Metastatic Pancreatic Carcinoma in the Ovary (tissue), 1 donor: ENCODE measurements around a stretch of chr22.

DNA sequence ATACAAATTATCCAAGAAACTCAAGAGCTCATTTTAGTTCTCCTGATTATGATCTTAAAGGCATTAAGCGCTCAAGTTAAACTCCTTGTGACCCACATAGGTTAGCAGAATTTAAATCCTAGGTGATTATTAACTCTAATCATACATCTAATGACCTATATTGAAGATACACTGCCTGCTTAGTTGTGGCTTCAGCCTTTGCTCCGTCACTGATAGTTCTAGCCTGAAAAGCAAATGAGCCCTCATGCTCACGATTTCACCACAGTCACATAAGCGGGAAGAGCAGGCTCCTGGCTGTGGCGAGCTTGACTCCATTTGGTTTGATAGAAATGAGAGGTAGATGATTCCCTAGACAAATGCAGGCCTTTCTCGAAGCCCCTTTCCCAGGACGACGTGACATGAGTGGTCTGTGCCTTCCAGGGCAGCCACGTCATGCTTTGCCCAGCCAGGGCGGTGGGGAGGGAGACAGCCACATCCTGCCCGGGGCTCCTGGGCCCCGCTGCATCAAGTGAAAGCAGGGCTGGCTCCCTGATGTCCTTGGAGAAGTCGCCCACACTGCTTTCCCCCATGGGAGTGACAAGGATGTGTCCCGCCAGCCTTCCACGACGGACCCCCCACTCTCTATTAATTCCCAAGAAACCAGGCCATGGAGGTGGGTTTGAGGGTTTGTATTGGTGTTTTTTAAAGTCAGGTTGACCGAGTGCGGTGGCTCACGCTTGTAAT lies 13.1 kb downstream of the PPARA start:
- PRO-cap = no peak

DNA sequence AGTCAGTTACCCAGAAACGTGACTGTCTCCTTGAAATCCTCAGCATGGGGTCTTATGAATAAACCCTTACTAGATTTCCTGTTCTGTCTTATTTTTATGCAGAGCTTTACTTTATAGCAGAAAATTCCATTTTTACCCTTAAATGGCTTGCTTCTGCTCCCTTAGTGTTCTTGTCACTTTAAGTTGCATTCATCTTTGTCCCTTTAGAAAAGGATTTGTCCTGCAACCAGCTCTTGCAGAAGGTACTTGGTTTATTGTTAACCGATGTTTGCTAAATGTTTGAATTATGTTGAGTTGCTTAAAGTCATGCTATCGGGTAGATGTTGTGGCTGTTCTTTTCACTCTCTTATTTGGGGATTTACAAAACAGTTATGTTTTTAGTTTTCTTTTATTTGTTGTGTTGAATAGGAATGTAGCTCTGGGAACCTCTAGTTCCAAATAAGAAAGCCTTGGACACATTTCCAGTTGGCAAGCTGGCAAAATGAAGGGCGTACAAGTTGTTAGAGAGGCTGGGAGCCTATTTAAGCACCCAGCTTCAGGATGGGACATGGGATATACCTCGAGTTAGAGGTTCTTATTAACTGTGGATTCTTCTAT lies 22.6 kb downstream of the PPARA start:
- PRO-cap = no peak

DNA sequence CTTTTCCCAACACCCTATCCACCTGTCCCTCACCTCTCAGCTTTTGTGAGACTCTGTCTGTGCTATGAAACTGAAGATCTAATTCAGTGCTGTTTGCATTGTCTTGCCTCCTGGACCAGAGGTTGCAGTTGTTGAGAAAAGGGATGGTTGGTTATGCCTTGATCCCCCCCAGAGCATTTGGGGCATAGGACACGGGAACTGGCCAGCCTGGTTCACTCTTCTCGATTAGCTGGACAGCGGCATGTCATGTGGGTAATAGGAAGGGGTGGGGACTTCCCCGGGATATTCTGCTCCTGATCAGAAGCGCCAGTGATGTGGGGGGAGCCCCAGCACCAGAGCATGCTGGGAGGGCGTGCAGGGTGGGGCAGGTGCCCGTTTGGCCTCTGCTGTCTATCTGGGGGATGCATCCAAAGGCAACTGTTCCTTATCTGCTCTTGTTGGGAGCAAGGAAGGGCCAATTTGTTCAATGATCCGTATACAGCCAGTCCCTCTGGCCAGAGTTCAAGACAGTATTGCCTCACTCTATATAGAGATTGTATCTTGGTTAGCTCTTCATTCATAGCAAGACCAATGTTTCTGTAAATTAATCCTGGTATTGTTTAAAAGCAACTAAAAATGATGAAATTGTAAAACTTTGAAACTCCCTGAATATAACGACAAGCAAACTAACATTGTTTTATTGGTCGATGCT lies 43.5 kb downstream of the PPARA start:
- PRO-cap = no peak

GRCh38 chr22:46238375-46238752 lies 11.7 kb downstream of the CDPF1 start:
- PRO-cap = no peak

DNA sequence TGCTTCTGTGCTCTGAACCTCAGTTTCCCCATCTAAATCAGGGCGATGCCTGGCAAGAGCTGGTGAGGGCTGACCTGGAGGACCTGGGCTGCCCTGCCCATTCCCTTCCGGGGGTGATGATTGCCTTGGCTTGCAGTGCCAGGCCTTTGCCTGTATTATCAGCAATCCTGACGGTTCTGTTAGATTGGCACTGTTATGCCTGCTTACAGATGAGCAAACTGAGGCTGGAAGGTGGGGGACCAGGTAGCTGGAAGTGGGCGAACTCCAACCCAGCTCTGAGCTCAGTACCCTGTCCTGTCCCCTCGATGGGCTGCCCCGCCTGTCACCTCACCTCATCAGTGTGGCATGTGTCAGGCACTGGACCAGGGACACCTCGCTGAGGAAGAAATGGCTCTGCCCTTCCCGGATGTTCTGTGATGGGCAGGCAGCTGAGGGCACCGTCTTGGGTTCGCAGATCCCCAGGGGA lies 7.7 kb upstream of the GTSE1 start:
- PRO-cap = no peak

GRCh38 chr22:46297269-46297739 lies 634 bp downstream of the GTSE1 start:
- PRO-cap = no peak

DNA sequence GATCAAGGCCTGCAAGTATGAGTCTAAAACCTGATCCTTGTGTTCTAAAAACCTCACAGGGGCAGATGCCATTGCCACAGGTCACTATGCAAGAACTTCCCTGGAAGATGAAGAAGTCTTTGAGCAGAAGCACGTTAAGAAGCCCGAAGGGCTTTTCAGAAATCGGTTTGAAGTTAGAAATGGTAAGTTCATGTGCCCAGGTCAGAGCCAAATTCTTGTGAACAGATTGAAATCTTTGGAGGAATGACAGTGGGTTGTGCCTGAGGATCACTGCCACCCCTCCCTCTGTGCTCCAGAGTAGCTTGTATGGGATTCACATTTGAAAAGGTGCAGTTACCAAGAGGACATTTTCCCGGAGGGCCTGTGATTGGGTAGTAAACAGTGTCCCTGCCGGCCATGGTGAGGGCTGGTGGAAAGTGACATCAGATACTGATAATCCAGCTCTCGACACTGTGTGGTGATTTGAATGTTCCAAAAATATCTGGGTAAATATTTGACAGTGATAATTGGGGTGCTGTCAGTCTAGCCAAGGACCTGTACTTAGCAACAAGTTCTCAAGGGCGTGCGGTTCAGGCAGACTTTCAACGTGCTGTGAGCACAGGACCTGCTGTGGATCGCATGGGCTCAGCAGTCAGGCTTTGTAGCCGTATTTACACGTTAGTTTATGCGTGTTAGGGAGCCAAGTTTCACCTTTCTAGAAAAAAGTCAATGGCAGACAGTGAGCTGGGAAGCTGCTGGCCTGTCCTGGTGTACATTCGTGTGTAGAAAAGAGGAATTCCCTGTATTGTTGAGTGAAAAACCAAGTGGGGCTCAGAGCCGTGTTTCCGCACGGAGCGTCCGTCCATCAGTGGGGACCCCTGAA lies 11.1 kb downstream of the TRMU start:
- PRO-cap = no peak

- PRO-cap = no peak
Observed at GRCh38 chr22:46356980-46357443, 21.5 kb downstream of the TRMU start.

GRCh38 chr22:46361847-46362957 lies 26.7 kb downstream of the TRMU start:
- PRO-cap = no peak

DNA sequence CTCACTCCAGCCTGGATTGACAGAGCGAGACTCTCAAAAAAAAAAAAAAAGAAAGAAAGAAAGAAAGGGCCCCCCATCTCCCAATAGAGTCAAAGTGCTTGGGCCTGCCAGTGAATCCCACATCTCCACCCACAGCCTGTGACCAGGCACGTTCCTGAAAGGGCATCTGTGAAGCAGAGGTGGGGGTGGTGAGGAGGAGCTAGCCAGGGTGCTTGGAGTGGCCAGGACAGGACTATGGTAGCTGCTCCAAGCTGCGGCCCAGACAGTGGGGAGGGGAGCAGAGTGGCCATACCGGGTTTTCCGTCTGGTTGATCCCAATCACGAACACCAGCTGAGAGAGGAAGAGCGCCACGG lies 41.2 kb downstream of the TRMU start:
- PRO-cap = no peak

- PRO-cap = bidirectional peak, plus-strand start at chr22:46377860, minus-strand start at chr22:46377590
Observed at GRCh38 chr22:46377170-46377771, 41.8 kb downstream of the TRMU start.

- PRO-cap = unidirectional peak, plus-strand start at chr22:46432239
Observed at GRCh38 chr22:46432063-46432907, 96.8 kb downstream of the TRMU start.

DNA sequence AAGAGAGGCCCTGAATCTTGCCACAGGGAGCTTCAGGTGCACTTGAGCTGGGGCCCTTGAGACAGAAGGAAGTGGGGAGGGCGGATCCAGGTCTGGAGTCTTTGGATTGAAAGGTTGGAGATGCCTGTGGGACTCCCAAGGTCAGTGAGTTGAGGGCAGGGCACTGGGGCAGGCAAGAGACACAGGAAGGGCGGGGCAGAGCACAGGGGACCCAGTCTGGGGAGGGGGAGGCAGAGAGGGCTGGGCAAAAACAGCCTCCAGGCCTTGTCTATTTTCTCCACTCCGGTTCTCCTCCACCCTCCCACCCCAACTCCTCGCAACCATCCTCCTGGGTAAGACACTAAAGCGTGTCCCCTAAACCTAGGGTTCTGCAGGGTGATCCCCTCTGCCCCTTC lies 38.5 kb upstream of the CELSR1 start:
- PRO-cap = no peak

GRCh38 chr22:46596918-46597368 lies 23.2 kb upstream of the GRAMD4 start:
- PRO-cap = no peak

DNA sequence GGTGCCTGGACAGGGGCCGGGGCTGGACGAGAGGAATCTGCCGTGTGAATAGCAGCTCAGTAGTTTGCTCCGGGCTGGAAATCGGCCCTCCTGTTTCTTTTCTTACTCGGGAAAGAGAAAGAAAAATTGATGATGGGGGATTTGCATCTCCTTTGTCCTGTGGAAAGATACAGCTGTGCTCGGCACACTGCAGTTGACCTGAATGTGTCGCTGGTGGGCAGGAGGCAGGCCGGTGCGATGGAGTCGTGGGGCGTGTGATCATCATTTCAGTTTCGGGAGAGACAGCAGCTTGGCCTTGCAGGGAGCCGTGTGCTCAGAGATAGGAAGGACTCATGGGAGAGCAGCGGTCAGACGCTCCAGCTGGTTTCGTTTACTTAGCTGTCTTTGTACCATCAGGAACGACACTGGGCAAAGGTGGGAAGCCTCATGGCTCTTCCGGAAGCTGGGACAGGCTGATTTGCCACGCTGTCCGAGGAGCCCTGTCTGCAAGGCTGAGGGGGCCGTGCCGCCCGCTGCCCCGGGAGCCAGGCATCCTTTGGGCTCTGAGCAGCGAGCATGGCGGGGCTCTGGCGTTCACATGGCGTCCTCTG lies 32.6 kb downstream of the GRAMD4 start:
- PRO-cap = no peak

DNA sequence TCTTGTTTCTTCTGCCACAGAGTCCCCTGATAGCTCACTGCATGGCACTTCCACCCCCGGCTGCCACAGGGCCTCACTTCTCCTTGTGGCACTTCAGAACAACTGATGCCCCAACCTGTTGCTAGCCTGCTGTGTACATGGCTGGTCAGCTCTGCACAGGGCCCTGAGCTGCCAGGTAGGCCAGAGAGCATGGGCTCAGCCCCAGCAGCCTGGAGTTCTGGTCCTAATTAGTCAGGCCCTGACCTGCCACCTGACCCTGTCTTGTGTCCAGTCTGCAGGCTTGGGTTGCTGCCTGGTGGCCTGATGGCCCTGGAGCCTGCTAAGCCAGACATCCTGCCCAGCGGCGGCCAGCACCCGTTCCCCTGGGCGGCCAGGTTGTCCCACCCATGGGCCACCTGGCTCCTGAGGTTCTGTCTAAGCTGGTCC lies 2.9 kb upstream of the CERK start:
- PRO-cap = no peak

GRCh38 chr22:46744409-46744983 lies 6.4 kb upstream of the CERK start:
- PRO-cap = no peak

- PRO-cap = no peak
Observed at GRCh38 chr22:46934798-46935340, 172.4 kb downstream of the TBC1D22A start.

DNA sequence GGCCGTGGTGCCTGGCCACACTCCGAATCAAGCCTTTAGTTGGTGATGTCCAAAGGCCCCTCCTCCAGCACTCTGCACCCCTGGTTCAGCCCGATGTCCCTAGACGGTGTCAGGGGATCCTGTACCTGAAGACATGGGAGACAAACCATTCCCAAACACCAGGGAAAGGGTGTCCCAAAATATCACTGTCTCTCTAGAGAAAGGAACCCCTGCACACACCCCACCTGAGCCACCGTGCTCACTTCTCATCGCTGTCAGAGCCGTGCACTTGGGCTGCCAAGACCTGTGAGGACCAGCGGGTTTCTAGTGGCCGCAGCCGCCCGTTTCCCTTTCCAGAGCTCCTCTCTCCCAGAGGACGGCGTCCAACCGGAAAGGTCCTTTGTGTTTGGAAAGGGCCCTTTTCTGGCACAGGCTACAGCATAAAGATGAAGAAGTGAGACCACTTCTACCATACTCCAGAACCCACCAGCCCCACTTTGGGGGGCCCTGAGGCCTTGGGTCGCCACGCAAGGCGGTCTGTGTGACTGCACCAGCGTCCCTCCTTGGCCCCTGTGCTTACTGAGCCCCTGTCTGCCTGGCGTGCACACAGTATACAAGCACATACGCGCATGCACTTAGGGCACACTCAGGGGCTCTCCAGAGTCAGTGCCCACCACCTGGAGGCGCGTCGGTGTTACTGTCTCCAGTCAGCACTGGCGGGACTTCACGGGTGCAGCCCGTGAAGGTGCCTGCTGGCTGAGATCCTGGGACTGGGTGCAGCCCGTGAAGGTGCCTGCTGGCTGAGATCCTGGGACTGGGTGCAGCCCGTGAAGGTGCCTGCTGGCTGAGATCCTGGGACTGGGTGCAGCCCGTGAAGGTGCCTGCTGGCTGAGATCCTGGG lies 381.8 kb downstream of the TBC1D22A start:
- PRO-cap = no peak

GRCh38 chr22:47153294-47153680 lies 390.8 kb downstream of the TBC1D22A start:
- PRO-cap = no peak